ENCODE measurements around the gene JAG1.

- PRO-cap: no peak
- RAMPAGE, long total RNA, 4 experiments: no peak in any of the 4 experiments
Observed at GRCh38 chr20:10659461-10660054, 14.2 kb downstream of the JAG1 start.

- PRO-cap: no peak
- RAMPAGE, long total RNA, 4 experiments: no peak in any of the 4 experiments
Observed at GRCh38 chr20:10665039-10665494, 8.7 kb downstream of the JAG1 start.

DNA sequence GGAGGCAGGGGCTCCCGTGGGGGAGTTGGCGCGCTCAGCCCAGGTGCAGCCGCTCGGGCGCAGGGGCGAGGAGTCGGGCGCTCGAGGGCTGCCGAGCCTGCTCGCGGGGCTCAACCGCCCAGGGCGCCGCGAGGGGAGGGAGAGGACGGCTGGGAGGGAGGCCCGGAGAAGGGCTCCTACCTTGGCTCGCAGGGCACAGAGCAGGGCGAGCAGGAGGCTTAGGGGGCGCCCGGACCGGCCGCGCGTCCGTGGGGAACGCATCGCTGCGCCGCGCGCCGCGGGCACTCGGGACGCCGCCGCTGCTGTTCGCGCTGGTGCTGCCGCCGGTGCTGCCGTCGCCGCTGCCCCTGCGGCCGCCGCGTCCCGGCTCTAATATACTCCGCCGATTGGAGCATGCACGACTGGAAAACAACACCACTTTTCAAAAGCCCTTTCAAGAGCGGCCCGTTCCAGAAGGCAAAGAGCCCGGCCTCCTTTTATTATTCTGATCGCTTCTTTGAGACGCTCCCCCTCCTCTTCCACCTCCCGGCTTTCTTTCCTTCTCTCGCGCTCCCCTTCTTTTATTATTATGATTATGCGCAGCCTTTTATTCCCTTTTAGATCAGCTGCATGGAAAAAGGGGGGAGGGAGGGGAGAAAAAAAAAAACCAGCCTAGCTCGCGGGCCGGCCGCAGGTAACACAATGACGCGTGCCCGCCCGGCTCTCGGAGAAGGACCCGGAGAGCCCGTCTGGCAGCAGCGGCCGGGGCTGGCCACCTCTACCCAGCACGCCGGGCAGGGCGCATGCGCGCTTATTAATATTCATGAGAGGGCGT is at the start of gene JAG1:
TSS of gene JAG1 (minus strand) at position 730 of the 814 bp plus-strand sequence.
- PRO-cap: bidirectional peak, plus-strand start outside the sequence, minus-strand start at position 683 of the sequence
- RAMPAGE, long total RNA, 4 experiments: start-site peak on the minus strand in 4 of 4 experiments, centred at positions 703 to 737 of the sequence, 18 to 110 reads per replicate

DNA sequence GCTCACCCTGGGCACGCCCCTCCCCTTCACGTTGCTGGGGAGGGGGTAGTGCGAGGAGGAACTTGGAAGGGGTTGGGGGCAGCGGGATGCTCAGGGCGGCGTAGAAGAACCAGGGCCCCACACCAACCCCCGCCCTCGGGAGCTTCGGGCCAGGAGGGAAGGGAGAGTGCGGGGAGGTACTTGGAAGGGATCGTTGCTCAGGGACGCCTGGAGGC is 192 bp upstream of the JAG1 start:
- PRO-cap: bidirectional peak, plus-strand start at position 93 of the sequence, minus-strand start outside the sequence
- RAMPAGE, long total RNA, 4 experiments: no peak in any of the 4 experiments

GRCh38 chr20:10705720-10706312 is 32.0 kb upstream of the JAG1 start:
- PRO-cap: no peak
- RAMPAGE, long total RNA, 4 experiments: no peak in any of the 4 experiments

DNA sequence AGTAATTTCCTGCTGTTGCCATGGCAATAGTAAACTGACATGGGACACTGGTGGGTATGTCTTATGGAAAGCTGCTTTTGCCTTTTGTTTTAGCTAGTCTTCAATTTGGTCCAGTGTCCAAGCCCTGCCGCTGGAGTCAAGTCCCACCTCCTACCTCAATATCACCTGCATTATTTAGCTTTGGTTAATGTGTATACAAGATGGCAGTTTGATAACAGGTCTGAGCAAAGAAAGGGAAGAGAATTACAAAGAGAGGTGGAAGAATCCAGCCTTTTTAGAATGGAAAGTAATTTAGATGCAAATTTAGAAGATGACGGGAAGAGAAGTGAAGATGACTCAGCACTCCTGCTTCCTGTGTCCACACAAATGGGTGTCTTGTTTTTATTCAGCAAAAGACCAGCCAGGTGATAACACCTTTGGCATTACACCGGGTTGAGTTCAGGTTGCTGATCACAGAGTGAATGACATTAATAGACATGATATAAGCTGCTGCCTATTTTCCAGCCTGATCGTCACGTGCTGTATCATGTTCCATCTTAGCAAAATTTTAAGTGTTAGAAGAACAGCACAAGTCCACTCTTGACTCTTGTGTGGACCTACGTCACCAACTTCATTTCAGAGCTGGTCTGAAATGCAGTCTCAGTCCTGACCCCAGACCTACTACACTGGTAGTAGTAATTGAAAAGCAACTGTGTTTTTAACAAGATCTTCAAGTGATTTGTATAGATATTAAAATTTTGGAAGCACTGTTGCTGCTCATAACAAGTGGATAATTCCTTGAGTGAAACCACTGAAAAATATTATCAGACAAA is 110.5 kb upstream of the JAG1 start:
- PRO-cap: no peak
- RAMPAGE, long total RNA, 4 experiments: no peak in any of the 4 experiments

DNA sequence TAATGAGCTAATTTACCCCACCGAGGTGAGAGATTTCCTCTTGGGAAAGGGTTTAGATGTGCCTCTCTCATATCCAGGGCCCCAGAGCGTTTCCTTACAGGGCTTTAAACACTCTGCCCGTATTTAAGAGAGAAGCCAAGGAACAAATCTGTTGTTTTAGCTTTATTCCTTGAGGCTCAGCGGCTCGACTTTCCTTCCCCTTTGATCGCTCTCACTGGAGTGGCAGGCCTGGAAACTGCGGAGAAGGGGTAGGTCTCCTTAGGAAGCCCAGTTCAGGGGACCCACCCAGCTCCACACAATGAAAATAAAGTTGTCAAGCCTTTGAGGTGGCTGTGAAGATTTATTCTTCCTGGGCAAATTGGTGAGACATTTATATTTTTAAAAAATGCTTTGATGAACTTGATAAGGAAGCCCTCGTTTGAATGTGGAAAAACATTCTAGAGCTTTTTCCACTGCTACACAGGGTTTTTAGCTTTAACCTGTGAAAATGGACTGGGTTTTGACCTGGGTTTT is 132.0 kb upstream of the JAG1 start:
- PRO-cap: no peak
- RAMPAGE, long total RNA, 4 experiments: no peak in any of the 4 experiments

GRCh38 chr20:10982266-10982985 is 308.6 kb upstream of the JAG1 start:
- PRO-cap: unidirectional peak, plus-strand start at chr20:10982874
- RAMPAGE, long total RNA, 4 experiments: no peak in any of the 4 experiments

DNA sequence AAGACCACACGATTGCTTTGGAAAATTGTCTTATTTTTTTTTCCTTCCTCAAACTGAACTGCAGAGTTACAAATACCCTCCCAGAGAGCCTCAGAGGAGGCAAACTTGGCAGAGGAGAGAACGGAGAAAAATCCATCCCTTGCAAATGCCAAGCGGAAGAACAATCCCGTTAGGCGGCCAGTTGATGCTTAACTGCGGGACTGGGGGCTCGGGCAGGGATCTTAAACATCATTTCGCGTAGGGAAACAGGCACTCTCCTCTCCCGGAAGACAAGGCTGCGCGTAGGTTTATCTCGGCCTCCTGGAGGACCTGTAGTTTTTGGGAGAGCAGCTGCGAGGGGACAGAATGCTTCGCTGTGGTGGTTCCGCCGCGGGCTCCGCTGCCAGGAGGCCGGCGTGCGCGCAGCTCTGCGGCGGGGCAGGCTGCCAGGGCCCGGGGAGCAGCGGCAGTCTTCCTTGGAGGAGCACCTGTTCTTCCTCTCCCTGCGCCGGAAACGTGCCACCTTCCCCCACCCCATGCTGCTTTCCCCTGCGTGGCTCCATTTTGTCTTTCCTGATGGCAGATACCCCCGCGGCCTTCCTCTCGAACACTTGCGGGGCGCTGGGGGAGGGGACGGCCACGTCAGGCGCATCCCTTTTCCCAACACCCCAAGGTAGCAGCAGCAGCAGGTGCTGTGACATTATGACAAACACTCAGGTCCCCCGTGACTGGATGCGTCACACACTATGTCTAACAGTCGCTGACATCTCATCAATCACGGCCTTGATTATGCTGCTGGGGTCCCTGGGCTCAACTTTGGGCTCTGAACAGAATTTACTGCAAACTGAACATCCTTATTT is 230.8 kb upstream of the BTBD3 start:
- PRO-cap: no peak
- RAMPAGE, long total RNA, 4 experiments: no peak in any of the 4 experiments

DNA sequence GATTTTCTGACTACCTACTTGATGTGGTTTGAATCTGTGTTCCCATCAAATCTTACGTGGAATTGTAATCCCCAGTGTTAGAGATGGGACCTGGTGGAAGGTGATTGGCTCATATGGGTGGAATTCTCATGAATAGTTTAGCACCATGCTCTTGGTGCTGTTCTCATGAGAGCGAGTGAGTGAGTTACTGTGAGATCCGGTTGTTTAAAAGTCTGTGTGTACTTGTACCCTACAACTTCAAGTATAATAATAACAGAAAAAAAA is 111.3 kb upstream of the BTBD3 start:
- PRO-cap: no peak
- RAMPAGE, long total RNA, 4 experiments: no peak in any of the 4 experiments

- PRO-cap: unidirectional peak, plus-strand start at chr20:11890893; unidirectional peak, plus-strand start at chr20:11891040
- RAMPAGE, long total RNA, 4 experiments: start-site peak on the plus strand in 2 of 4 experiments, at chr20:11890841-11890897 at its widest, 16 to 190 reads per replicate
Observed at GRCh38 chr20:11890259-11891129, 27.2 kb upstream of the BTBD3 start.

DNA sequence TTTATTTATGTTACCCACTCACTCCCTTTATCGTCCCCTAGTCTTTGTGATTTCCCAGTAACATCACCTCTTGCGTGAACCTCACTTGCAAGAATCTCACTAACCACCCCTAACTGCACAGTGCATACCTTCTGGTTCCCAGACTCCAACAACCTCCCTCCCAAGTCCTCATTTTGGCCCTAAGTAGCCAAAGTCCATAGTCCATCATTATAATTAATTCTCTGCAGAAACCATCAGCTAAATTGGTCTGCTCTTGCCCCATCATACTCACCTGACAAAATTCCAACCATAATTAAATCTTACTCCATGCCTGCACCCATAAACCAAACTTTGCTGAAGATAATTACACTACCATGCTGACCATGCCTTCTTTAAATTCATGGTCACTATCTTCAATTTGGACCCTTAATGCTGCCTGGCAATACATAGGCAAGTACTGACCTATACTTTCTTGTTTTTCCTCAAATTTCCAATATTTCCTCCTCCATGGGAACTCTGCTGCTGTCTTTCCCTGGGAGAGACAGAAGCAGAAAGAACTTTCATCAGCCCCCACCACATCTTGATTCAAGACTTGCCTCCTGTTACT is 179.4 kb downstream of the TASP1 start:
- PRO-cap: no peak
- RAMPAGE, long total RNA, 4 experiments: no peak in any of the 4 experiments

DNA sequence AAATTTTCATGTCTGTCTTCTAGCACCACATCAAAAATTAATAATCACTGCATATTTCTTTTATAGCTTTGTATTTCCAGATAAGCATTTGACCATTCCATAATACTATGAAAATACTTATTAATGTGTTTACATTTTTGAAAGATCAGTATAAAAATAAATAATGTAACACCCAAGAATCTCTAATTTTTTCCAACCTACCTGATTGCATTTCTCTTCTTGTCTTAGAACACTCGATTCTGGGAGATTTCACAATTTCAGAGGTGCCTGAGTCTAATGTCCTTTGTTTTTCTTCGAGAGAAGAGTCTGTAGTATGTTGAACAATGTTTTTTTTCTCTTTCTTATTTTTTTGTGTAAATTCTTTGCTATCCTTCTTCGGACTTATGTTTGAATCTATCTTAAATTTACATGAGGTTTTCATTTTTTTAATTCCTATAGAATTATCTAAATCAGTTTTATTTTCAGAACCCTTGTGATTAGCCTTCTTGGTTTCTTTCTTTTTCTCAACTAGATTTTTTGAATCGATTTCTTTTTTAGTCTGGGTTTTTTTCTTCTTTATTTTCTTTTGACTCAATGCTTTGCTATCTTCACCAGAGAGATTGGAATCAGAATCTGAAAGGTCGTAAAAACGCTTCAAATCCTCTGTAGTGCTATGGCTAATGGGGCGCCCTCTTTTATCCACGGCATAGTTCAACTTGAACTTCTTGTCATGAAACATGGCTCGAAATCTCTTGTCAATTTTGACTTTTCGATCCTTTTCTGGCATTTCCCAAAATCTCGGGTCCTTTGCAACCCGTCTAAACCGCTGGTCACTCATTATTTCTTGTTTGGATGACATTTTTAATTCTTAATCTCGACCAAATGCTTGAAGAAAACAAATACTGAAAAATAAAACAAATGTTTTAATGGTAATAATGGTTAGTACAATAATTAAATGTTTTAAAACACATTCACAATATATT is 2.1 kb downstream of the ESF1 start:
- PRO-cap: no peak
- RAMPAGE, long total RNA, 4 experiments: start-site peak on the minus strand in 1 of 4 experiments, centred at position 866 of the sequence, 105 reads per replicate

DNA sequence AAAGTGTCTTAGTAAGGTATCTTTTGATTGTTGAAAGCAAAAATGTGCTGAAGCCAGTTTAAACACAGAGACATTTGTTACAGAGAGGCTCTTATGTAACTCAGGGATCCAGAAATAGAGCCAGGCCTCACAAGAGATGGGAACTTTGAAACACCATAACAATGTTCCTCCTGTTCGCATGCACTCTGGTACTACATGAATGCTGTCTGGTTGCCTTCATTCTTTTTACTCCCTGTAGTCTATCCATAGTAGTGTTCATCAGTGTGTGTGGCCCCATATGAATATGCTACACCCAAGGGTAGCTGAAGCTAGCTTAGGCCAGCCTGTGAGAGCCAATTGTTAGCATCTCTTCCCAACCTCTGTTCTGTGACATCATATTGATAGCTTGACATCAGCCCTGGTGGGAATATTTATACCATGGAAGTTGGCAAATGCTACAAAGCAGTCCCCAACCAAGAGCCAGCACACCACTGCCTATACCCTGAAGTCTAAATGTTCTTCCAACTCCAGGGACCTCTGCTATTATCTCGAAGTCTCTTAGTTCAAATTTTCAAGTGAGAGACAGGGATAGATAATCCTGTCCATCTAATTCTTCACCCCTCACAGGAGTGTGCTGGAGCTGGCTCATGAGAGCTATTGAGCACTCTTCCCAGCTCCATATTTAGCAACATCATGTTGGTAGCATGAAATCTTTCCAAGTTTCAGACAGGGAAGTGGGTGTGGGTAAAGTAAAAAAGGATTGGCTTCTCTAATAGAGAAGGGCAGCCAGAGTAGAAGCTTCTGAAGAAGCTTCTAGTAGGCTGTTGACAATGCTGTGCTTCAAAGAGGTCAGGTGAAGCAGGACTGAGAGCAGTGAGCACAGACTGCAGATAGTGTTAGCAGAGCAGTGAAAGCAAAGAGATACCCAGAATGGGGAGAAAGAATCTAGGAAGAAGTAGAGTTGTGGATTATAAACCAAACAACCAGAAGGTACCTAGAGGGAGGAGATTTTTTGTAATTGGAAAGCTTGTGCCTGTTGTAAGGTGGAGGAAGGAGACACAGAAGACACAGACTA is 7.1 kb downstream of the NDUFAF5 start:
- PRO-cap: no peak
- RAMPAGE, long total RNA, 4 experiments: no peak in any of the 4 experiments

- PRO-cap: no peak
- RAMPAGE, long total RNA, 4 experiments: start-site peak on the plus strand in 1 of 4 experiments, at chr20:14226548-14226583 at its widest, 8 reads per replicate
Observed at GRCh38 chr20:14226162-14226688, 111.2 kb downstream of the FLRT3 start.

- PRO-cap: no peak
- RAMPAGE, long total RNA, 4 experiments: no peak in any of the 4 experiments
Observed at GRCh38 chr20:14226689-14227399, 110.6 kb downstream of the FLRT3 start.

DNA sequence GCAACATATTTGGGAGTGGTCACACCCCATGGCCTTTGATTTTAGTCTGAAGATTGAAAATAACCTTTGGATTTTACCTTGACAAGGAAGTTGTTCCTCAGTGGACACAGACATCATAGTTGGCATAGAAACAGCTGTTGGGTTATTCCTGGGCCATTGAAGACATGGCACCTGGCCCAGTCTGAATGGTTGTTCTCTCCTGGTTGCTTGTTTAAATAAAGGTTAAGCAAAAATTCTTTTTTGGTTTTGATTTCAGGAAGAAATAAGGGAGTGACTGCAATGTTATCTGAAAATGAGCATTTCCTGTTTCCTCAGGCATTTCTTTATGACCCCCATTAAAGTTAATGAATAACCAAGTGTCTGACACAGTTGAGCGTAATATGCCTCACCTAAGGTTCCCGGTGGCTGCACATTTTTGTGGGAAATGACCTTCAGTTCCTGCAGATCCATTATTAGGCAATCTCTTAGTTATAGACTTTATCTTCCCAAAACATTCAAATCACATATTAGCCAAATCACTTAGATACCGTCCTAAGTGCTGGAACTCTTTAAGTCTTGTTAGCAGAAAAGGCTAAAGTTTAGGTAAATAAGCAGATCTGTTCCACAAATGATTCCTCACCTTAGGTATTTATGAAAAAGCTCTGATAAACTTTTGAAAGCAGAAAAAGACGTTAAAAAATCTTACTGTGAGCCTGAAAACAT is 648.7 kb upstream of the FLRT3 start:
- PRO-cap: no peak
- RAMPAGE, long total RNA, 4 experiments: no peak in any of the 4 experiments

DNA sequence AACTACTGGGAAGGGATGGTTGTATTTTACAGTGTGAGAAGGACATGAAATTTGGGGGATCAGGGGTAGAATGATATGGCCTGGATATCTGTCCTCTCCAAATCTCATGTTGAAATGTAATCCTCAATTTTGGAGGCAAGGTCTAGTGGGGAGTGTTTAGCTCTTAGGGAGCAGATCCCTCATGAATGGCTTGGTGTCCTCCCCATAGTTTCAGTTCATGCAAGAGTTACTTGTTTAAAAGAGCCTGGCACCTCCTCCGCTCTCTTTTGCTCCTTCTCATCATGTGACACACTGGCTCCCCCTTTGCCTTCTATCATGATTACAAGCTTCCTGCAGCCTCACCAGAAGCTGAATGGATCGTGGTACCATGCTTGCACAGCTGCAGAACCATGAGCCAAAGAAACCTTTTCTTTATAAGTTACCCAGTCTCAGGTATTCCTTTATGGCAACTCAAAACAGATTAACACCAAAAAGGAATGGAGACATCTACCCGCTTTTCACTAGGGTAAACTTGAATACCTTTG is 733.0 kb upstream of the FLRT3 start:
- PRO-cap: no peak
- RAMPAGE, long total RNA, 4 experiments: no peak in any of the 4 experiments

- PRO-cap: no peak
- RAMPAGE, long total RNA, 4 experiments: start-site peak on the minus strand in 1 of 4 experiments, at chr20:16340126-16340282 at its widest, 5 reads per replicate
Observed at GRCh38 chr20:16339789-16340365, 233.4 kb downstream of the KIF16B start.

DNA sequence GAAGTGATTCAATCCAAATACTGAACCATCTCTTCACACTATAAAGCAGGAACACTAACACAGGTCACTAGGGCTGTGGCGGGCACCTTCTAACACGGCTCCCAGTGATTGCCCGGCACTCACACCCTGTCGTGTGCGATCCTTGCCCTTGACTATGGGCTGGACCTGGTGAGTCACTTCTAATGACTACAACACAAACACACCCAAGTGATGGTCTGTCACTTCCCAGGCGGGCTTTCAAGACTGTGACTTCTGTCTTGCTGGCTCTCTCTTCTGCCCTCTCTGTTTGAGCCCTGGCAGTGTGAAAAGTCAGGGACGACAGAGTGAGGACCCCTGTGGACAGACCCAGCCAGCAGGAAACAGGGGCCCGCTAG is 43.1 kb downstream of the KIF16B start:
- PRO-cap: no peak
- RAMPAGE, long total RNA, 4 experiments: no peak in any of the 4 experiments